ENCODE data around the gene LIPG.

DNA sequence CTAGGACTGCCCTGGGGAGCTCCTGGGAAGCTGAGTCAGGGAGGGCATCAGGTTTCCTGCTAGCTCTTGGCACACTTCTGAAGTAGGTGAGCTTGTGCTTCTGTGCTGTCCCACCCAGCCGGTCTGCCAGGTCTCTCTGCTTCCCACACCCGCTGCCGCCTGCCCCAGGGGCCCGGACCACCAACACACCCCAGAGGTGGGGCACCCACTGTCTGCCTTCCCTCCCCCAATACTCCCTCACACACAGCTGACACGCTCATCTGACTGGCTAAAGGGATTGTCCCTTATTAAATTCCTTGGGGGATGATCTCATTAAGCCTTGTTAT is 21.0 kb upstream of the C18orf25 start:
- RAMPAGE, long total RNA: no peak
- RRBS: 21% methylated on average over 4 of the region's 5 CpGs

DNA sequence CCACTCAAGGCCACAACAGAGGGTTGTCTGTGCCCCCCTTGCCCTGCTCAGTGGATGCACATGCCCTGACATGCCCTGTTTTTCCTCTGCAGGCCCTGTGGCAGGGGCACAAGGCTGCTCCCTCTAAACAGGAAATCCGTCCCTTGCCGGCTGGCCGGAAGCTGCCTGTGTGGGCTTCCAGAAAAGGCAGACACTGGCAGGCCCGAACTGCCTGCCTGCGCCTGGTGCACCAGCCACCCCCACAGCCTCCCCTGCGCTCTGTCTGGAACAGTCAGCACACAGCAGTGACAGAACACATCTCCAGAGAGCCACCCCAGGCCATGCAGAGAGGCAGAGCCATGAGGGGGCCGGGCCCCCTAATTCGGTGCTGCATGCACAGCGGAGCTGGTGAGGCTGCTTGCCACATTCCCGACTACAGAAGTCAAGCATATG is 33.5 kb downstream of the LOXHD1 start:
- RAMPAGE, long total RNA: no peak
- RRBS: no CpG with 5 or more reads among the region's 10 CpGs

GRCh38 chr18:46868578-46868912 is 48.8 kb downstream of the PIAS2 start:
- RAMPAGE, long total RNA: no peak
- RRBS: no CpG with 5 or more reads among the region's 6 CpGs

- RAMPAGE, long total RNA: no peak
Observed at GRCh38 chr18:47595858-47596171, 334.6 kb downstream of the SMAD2 start.

DNA sequence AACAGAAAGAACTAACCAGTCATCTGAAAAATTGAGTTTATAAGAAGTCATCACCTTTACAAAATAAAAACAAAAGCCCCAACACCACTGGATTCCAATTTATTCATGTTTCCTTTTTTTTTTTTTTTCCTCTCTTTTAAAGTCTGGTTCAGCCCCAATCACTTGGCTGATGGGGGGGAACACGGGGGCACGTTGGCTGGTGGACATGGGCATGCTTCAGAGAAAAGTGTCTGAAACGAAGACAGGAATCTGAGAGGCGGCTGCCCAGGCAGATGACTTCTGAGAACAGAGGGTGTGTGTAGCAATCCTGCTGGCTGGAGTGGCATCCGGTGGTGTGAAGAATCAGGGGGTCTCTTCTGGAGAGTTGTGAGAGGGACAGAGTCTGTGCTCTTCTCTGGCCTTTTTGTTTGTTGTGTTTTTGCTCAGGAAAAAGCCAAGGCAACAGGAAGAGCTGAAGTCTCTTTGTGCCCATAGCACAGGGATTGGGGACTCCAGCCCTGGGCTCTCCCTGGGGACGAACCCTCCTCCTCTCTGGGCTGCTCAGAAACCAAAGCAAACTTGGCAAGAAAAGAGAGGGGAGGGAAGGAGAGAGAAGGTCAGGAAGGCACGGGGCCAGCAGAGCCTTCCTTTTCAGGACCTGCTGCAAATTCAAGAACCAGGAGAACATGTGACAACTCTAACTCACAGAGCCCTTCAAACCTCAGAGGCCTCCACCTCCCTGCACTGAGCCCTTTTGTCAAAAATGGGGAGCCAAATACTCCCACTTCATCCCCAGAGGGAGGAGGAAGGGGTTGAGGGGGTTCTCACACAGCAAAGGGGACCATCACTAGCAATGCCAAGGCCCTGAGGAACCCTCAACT is 97.0 kb upstream of the SMAD2 start:
- RAMPAGE, long total RNA: no peak
- RRBS: no CpG with 5 or more reads among the region's 7 CpGs

DNA sequence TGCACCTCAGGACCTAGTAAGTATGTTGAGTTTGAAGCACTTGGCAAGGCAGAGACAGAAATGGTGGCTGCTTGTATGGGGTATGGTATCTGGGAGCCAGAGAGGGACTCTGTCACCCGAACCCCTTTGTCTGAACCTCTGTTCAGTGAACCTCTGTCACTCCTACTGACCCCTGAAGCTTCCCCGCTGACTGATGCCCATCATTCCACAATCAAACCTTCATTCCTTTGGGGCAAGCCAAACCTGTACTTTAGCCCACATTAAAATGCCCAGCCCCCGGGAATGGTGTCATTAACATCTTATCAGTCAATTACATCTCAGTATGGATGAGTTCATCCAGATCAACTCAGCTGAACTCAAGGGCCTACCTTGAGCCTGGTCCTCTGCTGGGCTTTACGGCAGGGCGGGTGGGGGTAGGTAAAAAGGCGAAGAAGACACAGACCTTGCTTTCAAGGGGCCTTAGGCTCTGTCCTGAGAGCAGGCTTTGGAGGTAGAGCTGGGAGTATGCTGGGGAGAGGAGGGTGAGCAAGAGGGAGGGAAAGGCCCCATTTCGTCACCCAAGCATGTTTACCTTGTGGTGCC is 154.4 kb upstream of the SMAD2 start:
- RAMPAGE, long total RNA: no peak
- RRBS: no CpG with 5 or more reads among the region's 7 CpGs

GRCh38 chr18:48136356-48137503 is 206.3 kb upstream of the SMAD2 start:
- RAMPAGE, long total RNA: no peak
- RRBS: 2% methylated on average over 46 of the region's 88 CpGs

DNA sequence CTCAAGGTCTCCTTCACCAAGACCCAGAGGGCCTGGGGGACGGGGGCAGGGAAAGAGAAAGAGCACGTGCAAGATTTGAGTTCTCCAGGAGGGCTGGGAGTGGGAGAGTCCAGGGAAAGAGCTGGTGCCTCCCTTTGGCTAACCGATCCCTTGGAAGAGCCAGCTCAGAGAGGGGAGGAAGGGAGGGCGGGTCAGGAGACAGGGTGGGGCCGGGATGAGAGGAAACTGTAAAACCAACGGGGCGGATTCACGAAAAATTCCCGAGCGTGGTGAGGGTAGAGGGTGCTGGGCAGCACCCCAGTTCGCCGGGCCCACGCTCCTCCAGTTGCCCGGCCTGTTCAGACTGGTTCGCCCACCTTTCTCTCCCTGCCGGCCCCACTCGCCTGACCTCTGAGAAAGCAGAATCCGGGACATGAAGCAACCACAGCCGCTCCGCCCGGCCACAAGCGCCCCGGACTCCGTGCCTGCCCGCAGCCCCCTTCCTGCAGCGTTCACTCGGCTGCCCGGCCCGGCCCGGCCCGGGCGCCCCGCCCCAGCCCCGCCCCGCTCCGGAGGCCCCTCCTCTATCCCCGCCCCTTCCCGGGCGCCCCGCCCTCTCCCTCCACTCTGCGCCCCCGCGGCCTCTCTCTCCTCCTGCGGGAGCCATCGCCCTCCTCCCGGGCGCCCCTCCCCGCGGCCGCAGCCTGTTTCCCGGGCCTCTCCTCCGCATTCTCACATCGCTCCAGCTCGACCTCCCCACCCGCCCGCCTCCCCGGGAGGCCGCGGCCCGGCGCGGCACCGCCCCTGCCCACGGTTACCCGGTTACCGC is 230.9 kb upstream of the SMAD2 start:
- RAMPAGE, long total RNA: no peak
- RRBS: 4% methylated on average over 25 of the region's 66 CpGs

DNA sequence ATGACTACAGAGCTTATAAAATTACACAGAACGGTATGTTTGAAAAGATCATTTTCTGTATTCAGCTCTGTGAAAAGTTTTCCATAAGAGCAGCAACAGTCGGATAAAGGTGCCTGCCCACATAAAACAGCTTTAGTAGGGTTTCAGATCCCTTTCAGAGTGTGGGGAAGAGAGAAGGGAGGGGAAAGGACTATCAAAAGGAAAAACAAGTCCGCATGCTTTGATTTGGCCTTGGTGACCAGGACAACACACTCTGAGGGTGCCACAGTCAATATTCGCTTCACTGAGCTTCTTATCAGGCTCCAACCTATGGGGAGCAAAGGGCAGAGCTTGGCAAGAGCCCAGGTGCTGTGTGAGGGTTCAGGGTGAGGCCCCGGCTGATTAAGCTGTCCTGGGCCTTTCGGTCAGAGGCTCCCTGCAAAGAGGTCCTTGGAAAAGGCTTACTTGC is 237.4 kb upstream of the SMAD2 start:
- RAMPAGE, long total RNA: no peak
- RRBS: no CpG with 5 or more reads among the region's 6 CpGs

DNA sequence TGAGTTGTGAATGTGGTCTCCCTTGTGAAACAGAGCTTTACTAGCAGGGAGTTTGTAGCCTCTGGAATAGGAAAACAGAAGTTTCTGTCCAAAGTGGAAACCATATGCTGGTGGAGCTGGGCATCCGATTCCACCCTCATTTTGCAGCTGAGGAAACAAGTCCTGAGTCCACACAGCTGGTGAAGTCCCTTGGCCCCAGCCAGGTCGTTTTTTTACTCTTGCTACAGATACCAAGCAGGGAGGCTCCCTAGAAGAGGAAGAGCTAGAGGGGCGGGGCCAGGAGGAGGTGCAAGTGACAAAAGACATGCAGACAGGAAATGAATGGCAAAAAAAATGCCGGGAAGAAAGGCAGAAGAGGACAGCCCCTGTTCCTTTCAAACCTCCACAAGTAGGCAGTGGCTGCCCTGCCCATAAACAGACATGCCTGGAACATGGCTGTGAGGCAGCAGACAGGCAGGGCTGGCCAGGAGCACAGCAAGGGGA is 108.8 kb downstream of the ZBTB7C start:
- RAMPAGE, long total RNA: no peak
- RRBS: no CpG with 5 or more reads among the region's 4 CpGs

DNA sequence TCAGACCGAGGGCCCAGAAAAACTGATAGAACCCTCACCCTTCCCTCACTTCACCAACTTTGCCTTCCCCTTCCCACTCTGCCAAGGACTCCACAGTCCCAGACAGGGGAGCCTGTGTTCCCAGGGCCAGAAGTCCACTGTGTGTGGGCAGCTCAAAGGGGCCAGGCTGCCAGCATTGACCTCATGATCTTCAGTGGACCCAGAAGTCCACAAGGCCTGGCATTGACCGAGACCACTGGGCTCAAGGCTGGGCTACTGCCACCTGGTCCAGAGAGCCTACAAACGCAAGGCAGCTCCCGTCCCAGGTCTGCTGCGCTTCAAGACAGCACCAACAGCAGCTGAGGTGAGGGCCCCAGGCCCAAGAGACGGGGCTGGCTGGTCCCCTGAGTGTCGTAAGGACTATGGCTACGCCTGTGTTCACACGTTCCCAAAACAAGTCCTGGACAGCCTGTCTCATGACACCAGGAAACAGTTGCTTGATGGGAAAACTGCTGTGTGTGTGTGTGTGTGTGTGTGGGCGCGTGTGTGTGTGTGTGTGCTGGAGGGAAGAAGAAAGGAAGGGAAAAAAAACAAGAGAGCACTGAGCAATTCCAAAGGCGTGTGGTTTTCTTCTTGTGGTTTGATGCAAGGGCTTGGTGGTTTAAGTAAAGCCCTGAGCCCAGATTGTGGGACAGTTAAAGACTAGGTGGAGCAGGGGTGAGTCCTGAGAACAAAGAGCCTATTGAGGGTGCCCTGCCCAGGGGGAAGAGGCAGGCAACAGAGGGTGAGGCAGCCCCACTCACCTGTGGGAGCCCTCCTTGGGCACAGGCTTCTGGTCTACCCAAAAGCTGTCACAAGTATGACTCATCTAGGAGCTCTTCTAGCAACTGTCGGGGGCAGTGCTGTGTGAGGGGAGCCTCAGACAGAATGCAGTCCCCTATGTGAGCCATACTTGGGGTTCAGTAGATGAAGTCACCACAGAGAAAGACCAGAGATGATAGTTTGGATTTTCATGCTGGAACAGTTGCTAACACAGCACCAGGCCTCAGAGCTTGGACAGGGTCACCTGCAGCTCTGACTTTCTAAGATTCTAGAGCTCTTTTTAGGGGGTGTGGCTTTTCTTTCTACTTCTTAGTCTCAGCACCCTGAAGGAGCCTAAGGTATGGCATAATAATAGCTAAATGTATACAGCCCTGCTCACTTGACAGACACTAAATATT is 46.8 kb upstream of the ZBTB7C start:
- RAMPAGE, long total RNA: no peak
- RRBS: no CpG with 5 or more reads among the region's 13 CpGs

- RAMPAGE, long total RNA: no peak
- RRBS: no CpG with 5 or more reads among the region's 4 CpGs
Observed at GRCh38 chr18:48470311-48470929, 61.2 kb upstream of the ZBTB7C start.

GRCh38 chr18:48589818-48590420 is 51.1 kb downstream of the CTIF start:
- RAMPAGE, long total RNA: no peak
- RRBS: 78% methylated on average over 2 of the region's 14 CpGs

GRCh38 chr18:48762767-48763475 is 187.8 kb downstream of the SMAD7 start:
- RAMPAGE, long total RNA: no peak
- RRBS: 99% methylated on average over 4 of the region's 20 CpGs

GRCh38 chr18:48896534-48897325 is 54.0 kb downstream of the SMAD7 start:
- RAMPAGE, long total RNA: no peak
- RRBS: 67% methylated on average over 7 of the region's 12 CpGs

- RAMPAGE, long total RNA: no peak
- RRBS: no CpG with 5 or more reads among the region's 6 CpGs
Observed at GRCh38 chr18:48944575-48944986, 6.2 kb downstream of the SMAD7 start.

GRCh38 chr18:48979903-48980559 is 29.3 kb upstream of the SMAD7 start:
- RAMPAGE, long total RNA: no peak
- RRBS: no CpG with 5 or more reads among the region's 9 CpGs

DNA sequence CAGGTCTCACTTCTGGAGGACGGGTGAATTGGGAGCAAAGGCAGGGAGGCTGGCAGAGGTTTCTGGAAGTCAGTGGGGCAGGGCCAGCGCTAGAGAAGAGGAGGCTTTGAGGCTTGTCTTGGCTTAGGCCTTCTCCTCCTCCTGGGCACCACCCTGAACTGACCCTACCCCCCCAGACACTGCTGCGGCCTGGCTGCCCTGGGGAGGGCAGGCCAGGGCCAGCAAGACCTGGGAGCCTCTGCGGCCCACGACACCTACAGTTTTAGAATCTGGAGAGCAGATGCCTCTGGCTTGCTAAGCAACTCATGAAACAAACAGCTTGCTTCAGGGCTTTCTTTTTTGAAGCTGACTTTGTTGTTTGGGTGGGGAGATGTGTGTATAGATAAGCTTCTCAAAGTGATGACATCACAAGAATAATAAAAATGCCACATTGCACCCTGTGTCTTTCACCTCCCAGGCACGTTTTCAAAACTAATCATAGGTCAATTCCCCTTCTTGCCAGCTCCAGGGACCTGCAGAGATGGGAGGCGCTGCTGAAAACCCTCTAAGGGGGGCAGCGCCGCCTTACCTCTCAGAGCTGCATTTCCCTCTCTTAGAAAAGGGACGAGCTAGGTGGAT is 46.2 kb upstream of the SMAD7 start:
- RAMPAGE, long total RNA: no peak
- RRBS: no CpG with 5 or more reads among the region's 10 CpGs

GRCh38 chr18:49561254-49562384 is at the start of gene LIPG:
Gene LIPG (plus strand): TSS chr18:49562057.
- RAMPAGE, long total RNA: start-site peak on the plus strand at chr18:49562057-49562071, 51 and 32 reads in 2 replicates
- RRBS: 1% methylated on average over 33 of the region's 76 CpGs

DNA sequence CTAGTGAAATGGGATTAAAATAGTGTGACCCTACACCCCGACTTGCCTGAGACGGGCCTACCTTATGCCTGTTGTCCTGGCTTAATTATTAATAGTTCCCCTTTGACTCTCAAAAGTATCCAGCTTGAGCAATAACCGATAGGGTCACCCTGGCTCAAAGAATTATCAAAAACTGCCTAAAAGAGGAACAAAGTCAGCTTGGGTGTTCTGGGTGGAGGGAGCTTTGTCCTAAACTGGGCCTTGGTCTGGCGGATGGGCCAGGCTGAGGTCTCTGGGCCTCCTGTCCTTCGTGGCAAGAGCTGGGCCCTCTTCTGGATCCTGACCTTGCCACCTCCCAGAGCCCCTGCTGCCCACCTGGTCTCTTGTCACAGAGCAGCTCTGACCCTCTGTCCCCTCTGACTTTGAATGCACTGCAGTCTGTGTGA is 56.3 kb downstream of the ACAA2 start:
- RAMPAGE, long total RNA: no peak
- RRBS: no CpG with 5 or more reads among the region's 5 CpGs

All from cardiac muscle cell (in vitro differentiated cells and primary cell).